ENCODE results near the genes CELF3, TDRKH, TCHH, LCE1A and SLC27A3.

GRCh38 chr1:151309869-151310425, 17.3 kb downstream of the PI4KB start:
- PRO-cap = unidirectional peak, minus-strand start at chr1:151310220

DNA sequence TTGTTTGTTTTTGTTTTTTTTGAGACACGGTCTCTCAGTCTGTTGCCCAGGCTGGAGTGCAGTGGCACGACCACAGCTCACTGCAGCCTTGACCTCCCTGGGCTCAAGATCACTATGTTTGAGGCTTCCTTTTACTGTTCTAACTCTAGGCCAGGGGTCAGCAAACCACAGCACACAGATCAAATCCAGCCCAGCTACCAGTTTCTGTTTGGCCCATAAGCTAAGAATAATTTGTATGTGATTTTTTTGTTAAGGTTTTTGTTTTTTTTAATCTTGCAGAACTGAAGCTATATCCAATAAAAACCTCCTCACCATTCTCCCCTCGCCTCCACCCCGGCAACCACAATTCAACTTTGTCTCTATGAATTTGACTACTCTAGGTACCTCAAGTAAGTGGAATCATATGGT, 25.8 kb downstream of the PSMB4 start:
- PRO-cap = no peak

GRCh38 chr1:151509847-151510499, 1.2 kb upstream of the CGN start:
- PRO-cap = bidirectional peak, plus-strand start at chr1:151510218, minus-strand start at chr1:151510154

DNA sequence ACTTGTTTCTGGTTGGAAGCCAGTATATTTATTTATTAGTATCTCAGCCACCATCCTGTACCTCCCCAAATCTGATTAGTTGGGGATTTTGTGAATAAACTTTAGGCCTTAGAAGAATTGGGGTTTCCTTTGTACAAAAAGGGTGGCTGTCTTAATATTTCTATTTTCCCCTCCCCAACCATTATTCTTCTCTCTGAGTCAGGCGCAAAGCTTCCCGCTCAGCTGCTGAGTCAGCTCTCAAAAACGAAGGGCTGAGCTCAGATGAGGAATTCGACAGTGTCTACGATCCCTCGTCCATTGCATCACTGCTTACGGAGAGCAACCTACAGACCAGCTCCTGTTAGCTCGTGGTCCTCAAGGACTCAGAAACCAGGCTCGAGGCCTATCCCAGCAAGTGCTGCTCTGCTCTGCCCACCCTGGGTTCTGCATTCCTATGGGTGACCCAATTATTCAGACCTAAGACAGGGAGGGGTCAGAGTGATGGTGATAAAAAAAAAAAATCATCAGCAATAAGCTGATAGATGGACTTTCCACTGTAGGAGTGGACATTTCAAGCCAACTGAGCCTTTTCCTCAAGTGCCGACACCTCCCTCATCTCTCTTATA, 3.0 kb upstream of the TUFT1 start:
- PRO-cap = no peak

DNA sequence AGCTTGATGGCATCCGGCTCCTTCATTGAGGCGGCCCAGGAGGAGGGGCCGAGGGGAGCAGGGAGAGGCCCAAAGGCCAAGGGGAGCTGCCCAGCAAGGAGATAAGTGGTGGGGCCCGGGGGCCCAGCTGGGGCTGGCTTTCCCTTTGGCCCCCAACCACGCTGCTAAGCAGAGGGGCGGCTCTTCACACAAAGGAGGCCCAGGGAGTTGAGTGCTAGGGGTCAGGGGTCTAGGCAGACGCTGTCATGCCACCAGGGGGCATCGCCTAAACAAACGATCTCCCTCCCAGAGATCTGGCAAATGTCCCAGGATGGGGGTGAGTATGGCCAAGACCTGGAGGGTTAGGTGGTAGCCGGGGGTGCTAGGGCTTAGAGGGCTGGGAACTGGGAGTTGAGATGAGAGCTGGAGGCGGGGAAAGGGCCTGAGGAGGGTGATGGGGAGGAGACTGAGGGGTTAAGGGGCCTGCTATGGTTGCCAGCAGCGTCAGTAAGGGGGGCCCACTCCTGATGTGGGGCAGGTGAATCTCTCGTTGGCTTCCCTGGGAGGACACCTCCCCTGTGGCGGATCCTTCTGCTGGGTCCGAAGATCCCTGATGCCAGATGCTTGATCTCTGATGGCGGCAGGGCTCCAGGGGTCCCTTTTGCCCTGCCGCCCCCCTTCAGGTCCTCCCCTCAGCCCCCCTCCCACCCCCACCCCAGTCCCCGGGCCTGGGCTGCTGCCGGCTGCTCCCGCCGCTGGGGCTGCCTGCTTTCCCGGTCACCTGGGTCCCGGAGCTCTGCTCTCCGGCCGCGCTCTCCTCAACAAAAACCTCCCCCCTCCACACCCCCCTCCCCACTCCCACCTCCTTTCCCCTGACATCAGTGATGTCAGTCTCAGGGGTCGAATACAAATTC, at the start of gene CELF3:
TSS of gene CELF3 (minus strand) at position 809 of the 893 bp plus-strand sequence.
- PRO-cap = unidirectional peak, minus-strand start at position 802 of the sequence

DNA sequence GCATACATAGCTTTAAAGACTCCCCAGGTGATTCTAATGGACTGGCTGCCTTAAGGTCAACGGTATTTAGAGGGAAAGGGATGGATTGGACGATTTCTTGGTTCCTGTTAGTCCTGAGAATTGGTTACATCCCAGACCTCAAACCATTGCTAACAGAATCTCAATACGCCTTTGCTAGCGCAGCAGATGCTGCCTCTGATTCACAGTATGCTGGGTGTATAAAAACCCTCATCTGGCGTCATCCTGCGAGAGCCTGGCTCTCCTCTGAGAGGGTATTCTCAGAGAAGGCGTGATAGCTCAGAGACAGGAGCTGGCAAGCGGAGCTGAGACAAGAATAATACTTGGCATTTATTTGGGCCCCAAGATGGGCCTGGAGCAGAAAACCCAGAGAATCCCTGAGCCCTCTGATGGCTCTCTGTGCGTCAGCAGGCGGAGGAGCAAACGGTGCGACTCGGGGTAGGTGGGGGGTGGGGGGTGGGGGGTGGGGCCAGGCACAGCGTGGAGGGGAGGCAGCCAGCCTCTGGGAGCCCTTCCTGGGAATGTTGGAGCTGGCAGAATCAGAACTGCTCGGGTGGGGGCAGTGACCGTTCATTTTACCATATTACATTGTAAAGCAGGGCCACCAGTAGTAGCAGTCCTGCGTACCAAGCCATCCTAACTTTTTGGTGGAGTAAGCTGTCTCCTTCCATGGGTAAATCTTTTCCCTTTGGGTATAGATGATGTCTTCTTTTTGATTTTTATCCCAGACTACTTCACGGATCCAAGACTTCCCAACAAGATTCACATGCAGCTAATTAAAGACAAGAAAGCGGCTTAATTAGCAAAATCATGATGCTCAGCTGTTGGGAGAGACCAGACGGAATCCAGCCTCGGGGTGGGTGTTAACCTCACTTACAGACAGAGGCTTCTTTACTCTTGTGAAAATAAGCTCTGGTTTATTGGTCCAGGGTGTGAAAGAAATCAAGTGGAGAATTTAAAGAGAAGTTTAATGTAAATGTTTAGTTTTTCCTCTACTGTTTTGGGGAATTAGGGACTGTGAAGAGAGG, 7.0 kb downstream of the RIIAD1 start:
- PRO-cap = no peak

GRCh38 chr1:151790322-151790612, at the start of gene TDRKH:
Gene TDRKH, minus strand, starts transcription at chr1:151790500.
- PRO-cap = bidirectional peak, plus-strand start at chr1:151790856, minus-strand start at chr1:151790488

- PRO-cap = no peak
Observed at GRCh38 chr1:152108490-152108842, 6.8 kb downstream of the TCHH start.

- PRO-cap = no peak
Observed at GRCh38 chr1:152115214-152115622, at the start of gene TCHH. Gene TCHH, minus strand, starts transcription at chr1:152115444.

DNA sequence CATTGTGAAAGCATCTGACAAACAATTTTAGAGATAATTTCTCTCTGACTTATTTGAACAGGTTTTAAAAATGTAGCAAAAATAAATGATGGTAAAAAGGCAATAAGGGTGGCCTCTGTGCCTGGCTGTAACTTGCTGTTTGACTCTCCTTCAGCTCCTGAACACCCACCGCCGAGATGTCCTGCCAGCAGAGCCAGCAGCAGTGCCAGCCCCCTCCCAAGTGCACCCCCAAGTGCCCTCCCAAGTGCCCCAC, at the start of gene LCE1A:
TSS of gene LCE1A (plus strand) at position 177 of the 253 bp plus-strand sequence.
- PRO-cap = no peak

- PRO-cap = no peak
Observed at GRCh38 chr1:153032417-153033141, 1.6 kb downstream of the SPRR1B start.

- PRO-cap = no peak
Observed at GRCh38 chr1:153534221-153535113, 1.3 kb downstream of the S100A6 start.

DNA sequence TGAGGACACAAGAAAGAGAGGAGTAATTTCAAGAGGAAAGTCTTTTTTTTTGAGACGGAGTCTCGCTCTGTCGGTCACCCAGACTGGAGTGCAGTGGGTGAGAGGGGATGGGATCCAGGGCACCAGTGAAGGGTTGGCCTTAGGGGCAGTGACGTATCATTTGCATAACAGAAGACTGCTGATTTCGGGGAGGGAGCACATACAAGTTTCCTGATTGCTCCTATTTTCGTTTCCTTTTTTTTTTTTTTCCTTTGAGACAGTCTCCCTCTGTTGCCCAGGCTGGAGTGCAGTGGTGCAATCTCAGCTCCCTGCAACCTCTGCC, 4.2 kb downstream of the S100A13 start:
- PRO-cap = no peak

- PRO-cap = unidirectional peak, plus-strand start at chr1:153638441
Observed at GRCh38 chr1:153637865-153638718, 4.2 kb downstream of the CHTOP start.

DNA sequence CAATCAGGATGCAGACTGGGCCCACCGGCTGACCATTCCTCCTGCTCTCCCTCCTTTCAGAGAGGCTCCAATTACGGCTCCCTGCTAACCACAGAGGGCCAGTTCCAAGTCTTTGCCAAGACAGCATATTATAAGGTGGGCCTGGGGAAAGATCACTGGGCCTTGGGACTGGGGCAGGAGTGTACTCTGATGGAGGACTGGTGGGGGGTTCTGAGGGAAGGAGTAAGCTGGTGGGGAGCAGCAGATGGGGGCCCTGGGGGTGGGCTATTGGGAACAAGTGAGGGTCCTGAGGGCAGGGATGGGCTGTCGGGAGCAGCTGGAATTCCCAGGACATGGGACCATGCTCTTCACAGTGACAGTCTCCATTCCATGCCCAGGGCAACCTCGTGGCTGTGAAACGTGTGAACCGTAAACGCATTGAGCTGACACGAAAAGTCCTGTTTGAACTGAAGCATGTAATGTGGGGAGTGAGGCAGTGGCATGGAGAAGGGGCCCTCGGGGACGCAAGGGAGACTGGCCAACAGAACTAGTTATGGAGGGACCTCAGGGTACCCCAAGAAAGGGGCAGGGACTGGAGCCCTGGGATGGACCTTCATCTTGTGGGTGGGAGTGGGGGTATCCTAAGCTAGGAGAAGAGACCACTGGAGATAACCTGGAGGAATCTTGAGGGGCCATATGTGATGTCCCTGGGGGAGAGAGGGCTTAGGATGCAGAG, 7.4 kb downstream of the NPR1 start:
- PRO-cap = no peak

DNA sequence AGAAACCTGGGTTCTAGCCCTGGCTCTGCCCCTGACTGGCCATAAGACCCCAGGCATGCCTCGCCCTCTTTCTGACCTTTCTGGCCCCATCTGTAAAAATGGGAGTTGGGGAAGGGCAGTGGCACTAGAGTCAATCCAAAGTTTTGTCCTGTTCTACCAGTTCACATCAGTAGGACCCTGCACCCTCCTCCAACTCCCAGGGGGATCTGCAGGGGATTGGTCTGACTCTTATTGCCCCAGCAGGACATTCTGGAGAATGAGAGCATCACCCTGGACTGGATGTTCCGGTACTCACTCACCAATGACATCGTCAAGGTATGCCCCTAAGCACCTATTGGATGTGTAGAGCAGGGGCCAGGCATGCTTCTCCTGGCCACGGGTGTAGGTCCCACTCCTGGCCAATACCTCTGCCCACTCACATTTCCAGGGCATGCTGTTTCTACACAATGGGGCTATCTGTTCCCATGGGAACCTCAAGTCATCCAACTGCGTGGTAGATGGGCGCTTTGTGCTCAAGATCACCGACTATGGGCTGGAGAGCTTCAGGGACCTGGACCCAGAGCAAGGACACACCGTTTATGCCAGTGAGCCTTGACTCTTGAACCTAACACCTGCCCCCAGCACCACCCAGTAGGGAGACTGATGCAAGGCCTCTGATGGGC, 8.4 kb downstream of the NPR1 start:
- PRO-cap = no peak

DNA sequence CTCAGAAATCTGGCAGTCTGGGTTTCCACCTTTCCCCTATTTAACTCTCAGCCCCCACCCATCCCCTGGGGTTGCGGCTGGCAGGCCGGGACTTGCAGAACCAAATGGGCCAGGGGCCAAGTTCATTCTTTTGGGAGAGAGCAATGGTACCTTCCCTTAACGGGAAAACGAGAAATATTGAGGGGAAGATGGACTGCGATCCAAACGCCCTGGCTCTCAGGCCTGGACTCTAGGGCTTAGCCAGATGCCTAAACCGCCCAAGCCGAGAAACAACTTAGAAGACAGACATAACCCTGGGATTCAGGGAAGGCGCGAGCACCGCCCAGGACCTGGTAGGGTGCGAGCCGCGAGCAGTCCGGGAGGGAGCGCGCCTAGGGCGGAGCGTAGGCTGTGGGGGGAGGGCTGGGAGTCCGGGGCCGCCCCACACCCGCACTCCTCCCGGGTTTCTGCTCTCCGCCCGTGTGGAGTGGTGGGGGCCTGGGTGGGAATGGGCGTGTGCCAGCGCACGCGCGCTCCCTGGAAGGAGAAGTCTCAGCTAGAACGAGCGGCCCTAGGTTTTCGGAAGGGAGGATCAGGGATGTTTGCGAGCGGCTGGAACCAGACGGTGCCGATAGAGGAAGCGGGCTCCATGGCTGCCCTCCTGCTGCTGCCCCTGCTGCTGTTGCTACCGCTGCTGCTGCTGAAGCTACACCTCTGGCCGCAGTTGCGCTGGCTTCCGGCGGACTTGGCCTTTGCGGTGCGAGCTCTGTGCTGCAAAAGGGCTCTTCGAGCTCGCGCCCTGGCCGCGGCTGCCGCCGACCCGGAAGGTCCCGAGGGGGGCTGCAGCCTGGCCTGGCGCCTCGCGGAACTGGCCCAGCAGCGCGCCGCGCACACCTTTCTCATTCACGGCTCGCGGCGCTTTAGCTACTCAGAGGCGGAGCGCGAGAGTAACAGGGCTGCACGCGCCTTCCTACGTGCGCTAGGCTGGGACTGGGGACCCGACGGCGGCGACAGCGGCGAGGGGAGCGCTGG, at the start of gene SLC27A3:
TSS of gene SLC27A3 (plus strand) at position 538 of the 1,011 bp plus-strand sequence.
- PRO-cap = bidirectional peak, plus-strand start at position 600 of the sequence, minus-strand start at position 302 of the sequence; bidirectional peak, plus-strand start at position 910 of the sequence, minus-strand start at position 849 of the sequence

GRCh38 chr1:153881779-153882144, 41.0 kb downstream of the GATAD2B start:
- PRO-cap = no peak

GRCh38 chr1:153928540-153929578, 6.1 kb upstream of the GATAD2B start:
- PRO-cap = no peak

- PRO-cap = no peak
Observed at GRCh38 chr1:153933117-153933429, 10.3 kb upstream of the GATAD2B start.